GM19239 (cell line): ENCODE data around the gene ITGB1.

DNA sequence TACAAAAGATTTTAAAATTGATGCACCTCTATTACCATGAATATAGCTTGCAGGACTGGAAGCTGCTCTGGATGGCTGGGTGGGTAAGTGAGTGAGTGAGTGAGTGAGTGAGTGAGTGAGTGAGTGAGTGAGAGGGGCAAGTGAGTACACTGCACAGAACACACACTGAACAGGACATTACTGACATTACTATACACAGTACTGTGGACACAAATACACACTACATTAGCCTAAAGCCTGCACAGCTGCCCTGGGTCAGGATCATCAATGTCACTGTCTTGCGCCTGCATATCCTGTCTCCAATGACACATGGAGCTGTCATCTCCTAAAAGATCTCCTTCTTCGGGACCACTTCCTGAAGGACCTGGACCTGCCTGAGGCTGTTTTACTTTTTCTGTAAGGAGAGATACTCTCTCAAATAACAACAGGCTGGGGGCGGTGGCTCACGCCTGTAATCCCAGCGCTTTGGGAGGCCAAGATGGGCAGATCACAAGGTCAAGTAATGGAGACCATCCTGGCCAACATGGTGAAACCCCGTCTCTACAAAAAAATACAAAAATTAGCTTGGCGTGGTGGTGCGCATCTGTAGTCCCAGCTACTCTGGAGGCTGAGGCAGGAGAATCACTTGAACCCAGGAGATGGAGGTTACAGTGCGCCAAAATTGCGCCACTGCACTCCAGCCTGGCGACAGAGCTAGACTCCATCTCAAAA is 18.2 kb downstream of the ITGB1 start:
- RRBS = no CpG with 5 or more reads among the region's 11 CpGs

GRCh38 chr10:32957985-32959038 is at the start of gene ITGB1:
ITGB1 (minus strand) TSS chr10:32958230.
- RRBS = 1% methylated on average over 47 of the region's 109 CpGs

- RRBS = no CpG with 5 or more reads among the region's 1 CpG
Observed at GRCh38 chr10:33142103-33142404, 184.0 kb upstream of the ITGB1 start.

DNA sequence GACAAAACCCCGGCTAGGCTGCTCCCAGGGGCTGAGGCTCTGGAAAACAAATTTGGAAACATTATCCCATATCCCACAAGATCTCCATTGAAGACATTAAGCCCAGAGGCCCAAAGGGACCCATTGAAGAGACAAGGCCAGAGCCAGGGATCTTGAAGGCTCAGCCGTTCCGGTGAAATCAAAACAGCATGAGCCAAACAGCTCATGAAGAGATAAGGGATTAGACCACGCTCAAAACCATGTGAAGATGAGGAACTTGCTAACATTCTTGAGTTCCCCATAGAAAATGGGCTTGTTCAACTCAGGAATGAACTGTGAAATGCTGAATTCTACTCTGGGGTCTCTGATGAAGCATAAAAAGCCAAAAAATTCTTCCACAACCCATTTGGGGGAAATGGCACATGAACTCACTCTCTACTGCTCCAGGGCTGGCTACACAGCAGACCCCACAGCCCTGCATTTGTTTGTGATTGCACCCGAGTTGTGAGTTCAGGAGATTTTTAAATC is 184.4 kb upstream of the ITGB1 start:
- RRBS = no CpG with 5 or more reads among the region's 5 CpGs

GRCh38 chr10:33191236-33191483 is 143.3 kb downstream of the NRP1 start:
- RRBS = no CpG with 5 or more reads among the region's 2 CpGs

GRCh38 chr10:33703892-33704273 is 369.4 kb upstream of the NRP1 start:
- RRBS = no CpG with 5 or more reads among the region's 3 CpGs

- RRBS = no CpG with 5 or more reads among the region's 3 CpGs
Observed at GRCh38 chr10:34515509-34515974, 299.6 kb downstream of the PARD3 start.

- RRBS = 85% methylated on average over 5 of the region's 9 CpGs
Observed at GRCh38 chr10:34538443-34538902, 276.6 kb downstream of the PARD3 start.

DNA sequence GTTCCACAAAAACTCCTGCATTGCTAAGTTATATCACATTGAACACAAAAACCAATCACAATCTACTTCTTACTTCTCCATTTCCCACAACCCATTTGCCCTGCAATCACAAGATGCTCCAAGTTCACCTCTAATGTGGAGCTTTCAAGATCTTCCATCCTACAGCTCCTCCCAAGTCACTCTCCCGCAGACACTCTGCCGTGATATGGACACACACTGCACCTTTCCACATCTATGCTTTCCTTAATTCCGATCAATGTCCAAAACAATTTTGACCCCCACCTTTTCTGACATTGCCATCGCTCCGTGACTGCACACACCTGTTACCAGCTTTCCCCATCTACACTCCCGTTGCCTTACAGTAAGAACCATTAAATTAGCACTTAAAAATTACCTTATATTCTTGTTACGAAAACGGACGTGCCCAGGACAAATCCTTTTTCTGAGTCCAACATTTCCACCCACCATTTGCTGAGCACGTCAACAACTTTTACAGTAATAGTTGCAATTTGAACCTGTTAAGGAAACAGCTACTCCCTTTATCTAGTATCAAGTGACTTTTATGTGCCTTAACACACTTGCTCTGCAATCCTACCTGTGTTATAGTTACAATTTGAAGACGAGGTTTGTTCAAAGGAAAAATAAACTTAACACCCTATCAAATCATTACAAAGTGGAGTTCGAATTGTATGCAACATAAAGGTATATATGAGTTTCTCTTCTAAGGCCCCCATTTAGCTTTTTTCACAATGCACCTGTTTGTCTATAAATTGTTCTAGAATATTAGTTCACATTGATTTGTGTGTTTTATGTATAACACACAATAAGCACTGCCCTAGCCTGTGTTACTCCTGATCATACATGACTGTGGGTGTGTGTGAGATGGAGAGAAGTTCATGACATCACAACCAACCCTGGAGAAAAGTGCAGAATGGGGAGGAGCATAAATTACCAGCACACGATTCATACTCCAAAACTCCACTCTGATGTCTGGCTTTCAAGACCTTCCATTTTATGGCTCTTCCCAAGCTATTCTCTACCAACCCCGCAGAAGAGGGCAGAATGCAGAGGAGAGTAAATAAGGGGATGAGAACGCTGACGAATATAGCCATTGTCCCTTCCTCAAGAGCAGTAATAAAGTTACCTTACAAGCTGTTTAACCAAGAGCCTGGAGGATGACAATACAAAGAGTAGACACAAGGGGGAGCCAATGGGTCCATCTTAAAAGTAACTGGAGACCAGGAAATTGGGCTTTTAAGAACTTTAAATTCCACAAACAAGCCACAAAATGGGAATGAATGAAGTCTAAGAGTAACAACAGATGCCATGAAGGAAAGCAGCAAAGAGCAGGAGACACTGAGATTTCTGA is 160.1 kb downstream of the PARD3 start:
- RRBS = no CpG with 5 or more reads among the region's 16 CpGs

GRCh38 chr10:34723685-34724253 is 91.3 kb downstream of the PARD3 start:
- RRBS = no CpG with 5 or more reads among the region's 11 CpGs

DNA sequence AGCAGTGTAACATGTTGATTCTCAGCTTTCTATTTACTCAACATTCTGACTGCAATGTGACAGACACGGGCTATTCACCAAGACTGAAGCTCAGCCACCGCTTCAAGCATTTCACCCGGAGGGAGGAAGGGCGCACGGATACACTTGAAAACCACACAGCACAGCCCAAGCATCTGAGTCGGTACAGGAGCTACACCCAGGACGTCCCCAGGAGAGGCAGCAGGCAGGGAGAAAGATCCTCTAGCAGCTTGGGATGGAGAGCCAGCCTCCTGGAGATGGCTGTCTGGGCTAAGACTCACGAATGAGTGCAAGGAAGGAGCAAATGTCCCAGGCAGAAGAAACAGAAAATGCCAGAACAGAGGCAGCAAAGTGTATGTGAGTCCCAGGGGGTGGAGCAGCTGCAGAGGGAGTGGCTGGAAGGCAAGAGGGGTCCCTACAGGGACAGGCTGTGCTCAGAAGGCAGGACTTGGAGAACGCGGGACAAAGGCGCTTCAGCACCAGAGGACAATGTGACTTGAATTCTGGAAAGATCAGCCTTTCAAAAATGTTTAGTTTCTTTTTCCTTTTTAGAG is 5.8 kb downstream of the PARD3 start:
- RRBS = no CpG with 5 or more reads among the region's 11 CpGs

DNA sequence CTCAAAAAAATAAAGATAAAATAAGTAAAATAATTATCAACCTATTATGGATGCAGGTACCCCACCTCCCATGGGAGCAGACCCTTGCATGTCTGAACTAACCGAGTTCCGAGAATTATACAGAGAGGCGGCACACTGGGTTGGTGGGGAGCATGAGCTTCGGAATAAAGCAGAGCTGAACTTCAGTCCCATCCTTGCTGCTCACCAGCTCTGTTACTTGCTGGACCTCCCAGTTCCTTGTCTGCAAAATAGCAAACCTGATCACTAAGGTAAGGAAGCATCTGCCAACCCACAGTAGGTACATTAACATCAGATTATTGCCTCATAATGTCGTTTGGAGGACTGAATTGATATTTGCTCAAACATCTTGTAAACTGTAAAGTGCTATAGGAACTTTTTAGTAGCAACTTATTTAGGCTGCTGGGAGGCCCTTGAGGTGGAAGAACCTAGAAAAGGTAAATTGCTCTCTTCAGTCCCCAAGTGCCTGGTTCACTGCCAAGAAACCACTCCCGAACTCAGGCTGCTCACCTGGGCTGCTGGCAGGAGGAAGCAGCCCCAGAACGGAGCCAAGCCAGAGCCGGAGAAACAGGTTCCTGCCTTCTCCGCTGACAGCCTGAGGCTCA is 136.3 kb downstream of the CUL2 start:
- RRBS = no CpG with 5 or more reads among the region's 9 CpGs

DNA sequence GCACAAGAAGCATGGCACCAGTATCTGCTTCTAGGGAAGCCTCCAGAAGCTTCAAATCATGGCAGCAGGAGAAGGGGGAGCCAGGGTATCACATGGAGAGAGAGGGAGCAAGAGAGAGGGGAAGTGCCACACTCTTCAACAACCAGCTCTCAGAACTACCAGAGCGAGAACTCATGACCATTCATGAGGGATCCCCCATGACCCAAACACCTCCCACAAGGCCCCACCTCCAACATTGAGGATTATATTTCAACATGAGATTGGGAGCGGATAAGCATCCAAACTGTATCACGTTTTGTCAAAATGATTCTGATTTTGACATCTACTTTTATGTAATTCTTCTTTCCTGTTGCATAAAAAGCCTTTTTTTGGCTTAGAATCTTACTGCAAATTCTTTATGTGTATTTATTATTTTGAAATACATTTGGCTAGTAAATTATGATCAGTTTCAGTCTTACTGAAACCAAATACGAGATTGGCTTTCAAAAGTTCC is 38.6 kb downstream of the CREM start:
- RRBS = no CpG with 5 or more reads among the region's 4 CpGs

- RRBS = no CpG with 5 or more reads among the region's 4 CpGs
Observed at GRCh38 chr10:35208463-35208752, 81.8 kb downstream of the CREM start.

DNA sequence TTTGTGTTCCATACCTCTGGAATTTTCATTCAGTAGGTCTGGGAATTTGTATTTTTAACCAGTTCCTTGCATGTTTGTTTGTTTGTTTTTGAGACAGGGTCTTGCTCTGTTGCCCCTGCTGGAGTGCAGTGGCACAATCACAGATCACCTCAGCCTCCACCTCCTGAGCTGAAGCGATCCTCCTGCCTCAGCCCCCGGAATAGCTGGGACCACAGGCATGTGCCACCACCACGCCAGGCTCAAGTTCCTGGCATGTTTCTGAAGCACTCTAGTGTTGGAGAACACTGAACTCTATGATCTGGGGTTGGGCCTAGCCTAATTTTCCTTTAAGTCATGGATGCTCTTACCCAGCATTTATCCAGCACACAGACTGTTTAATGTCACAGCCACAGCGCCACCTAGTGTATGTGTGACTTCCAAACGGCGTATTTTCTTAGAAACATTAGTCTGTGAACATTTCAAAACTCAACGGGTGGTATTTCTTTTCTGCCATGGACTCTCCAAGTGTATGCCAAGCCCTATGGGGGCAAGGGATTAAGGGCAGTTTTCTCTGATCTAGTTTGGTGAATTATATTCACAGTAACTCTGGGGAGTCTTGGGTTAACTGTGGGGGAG is 91.7 kb downstream of the CREM start:
- RRBS = no CpG with 5 or more reads among the region's 7 CpGs

GRCh38 chr10:35352123-35352840 is 16.0 kb downstream of the CCNY start:
- RRBS = no CpG with 5 or more reads among the region's 7 CpGs

GRCh38 chr10:35409918-35410399 is 73.7 kb downstream of the CCNY start:
- RRBS = no CpG with 5 or more reads among the region's 2 CpGs

- RRBS = no CpG with 5 or more reads among the region's 8 CpGs
Observed at GRCh38 chr10:35469002-35469972, 133.0 kb downstream of the CCNY start.

- RRBS = no CpG with 5 or more reads among the region's 16 CpGs
Observed at GRCh38 chr10:35529895-35530484, 75.2 kb upstream of the GJD4 start.